Spleen (tissue), 7 donors: ENCODE measurements around the genes ATG9B and SMARCD3.

GRCh38 chr7:151009687-151010185 is 14.6 kb downstream of the ATG9B start:
- PRO-cap, 4 experiments: no peak in any of the 4 experiments
- RAMPAGE, long total RNA, 4 experiments: no peak in any of the 4 experiments

GRCh38 chr7:151015535-151016038 is 8.7 kb downstream of the ATG9B start:
- PRO-cap, 4 experiments: no peak in any of the 4 experiments
- RAMPAGE, long total RNA, 4 experiments: no peak in any of the 4 experiments

GRCh38 chr7:151024131-151024648 is at the start of gene ATG9B:
Gene ATG9B (minus strand): TSS chr7:151024494.
- PRO-cap, 4 experiments: no peak in any of the 4 experiments
- RAMPAGE, long total RNA, 4 experiments: no peak in any of the 4 experiments

GRCh38 chr7:151047974-151048475 is 306 bp upstream of the ASIC3 start:
- PRO-cap, 4 experiments: no peak in any of the 4 experiments
- RAMPAGE, long total RNA, 4 experiments: no peak in any of the 4 experiments

DNA sequence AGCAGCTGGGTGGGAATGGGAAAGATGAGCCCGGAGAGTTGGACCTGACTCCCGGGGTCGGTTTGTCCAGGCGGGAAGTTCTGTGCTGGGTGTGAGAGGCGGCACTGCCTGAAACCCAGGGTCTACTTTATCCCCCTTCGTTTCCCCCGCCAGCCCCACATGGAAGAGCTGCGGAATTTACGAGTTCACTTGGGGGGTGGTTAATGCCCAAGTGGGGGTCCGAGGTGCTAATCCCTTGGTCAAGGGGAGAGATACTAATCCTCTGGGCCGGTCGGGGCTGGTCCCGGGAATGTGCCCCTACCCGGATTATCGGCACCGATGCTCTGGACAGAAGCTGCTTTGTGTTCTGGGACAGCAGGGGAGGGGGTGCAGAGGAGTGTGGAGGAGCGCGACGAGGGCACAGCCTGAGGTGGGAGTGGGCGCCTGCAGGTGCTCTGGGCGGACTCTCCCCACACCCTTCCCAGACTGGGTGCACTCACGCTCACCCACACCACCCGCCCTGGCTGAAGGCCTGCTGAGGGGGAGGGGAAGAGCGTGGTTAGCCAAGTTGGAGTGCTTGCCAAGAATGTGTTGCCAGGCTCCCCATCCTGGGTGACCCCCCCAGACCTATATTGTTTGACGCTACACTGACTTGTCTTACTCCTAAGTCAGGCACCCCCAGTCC is 978 bp downstream of the SLC4A2 start:
- PRO-cap, 4 experiments: no peak in any of the 4 experiments
- RAMPAGE, long total RNA, 4 experiments: no peak in any of the 4 experiments

- PRO-cap, 4 experiments: no peak in any of the 4 experiments
- RAMPAGE, long total RNA, 4 experiments: no peak in any of the 4 experiments
These were observed 1.8 kb downstream of the AGAP3 start for GRCh38 chr7:151088094-151088364.

DNA sequence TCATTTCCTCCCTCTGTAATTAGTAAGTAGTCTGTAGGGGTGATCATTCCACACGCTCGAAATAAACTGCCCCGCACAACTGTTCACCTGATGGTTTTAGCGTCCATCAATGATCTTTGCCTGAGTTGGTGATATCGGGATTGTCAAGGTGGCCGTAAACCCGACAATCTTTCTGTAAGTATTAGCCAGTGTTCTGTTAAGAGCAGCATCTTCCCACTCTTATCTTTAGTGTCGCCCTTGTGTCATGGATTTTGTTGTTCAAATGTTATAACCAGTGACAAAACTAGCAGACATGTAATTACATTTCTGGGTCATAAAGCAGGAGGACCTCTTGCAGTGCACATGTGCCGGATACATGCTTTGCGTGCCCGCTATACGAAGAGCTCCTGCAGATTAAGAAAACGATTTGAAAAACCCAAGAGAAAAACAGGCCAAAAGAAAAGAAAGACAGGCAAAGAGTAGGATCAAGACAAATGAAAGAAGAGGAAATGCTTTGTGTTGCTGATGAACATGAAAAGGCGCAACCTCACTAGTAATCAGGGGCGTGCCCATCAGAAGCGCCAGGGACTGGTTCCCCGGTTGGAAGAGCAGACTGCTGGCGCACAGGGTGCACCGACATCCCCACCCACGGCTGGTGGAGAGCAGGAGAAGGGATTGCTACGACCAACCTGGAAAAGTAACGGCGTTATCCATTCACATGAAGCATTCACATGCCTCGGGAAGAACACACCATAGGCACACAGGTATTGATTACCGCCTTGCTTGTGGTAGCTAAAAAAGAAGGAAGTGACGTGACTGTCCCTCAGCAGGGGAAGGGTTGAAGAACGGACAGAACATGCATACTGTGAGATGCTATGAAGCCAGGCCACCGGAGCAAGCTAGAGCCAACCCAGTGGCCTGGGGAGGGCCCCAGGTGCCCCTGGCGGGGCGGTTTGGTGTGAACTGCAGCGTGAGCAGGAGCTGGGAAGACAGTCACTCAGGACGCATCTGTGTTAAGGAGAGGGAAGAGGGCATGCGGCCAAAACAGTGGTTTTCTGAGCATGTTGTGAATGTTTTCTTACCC is 18.1 kb downstream of the AGAP3 start:
- PRO-cap, 4 experiments: no peak in any of the 4 experiments
- RAMPAGE, long total RNA, 4 experiments: no peak in any of the 4 experiments

DNA sequence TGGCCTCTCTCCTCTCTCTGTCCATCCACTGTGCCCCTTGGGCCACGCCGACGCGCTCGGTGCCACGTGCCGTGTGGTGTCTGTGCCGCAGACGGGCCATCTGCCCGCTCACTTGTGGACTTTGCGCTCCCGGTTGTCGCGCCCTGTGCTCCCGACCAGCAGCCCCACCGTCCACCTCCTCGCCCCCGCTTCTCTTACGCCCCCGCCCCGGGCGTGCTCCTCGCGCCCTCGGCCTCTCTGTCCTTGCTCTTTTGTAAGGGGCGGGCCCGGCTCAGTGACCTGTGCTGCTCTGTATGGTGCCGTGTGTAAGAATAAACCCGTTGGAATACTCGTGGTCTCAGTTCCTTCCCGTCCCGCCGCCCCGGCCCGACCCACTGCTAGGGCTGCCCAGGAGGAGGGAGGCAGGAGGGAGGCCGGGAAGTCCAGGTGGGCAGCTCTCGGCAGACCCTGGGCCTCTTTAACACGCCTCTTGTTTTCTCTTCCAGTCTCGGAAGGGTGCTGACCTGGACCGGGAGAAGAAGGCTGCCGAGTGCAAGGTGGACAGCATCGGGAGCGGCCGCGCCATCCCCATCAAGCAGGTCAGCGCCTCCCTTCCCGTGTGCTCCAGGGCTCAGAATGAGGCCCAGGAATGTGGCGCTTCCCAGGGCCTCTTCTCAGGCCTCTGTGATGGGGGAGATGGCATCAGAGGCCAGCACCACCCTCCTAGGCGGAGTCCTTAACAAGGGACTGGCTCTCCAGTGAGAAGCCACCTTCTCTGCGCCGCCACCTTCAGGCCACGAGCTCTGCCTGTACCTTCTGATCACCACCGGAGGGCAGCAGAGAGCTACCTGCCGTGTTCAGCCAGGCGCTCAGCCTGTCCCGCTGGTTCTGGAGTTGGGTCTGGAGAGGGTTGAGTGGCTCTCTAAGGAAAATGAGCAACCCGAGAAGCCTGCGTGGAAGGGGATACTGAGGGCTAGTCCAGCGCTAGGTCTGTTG is 37.3 kb downstream of the AGAP3 start:
- PRO-cap, 4 experiments: no peak in any of the 4 experiments
- RAMPAGE, long total RNA, 4 experiments: no peak in any of the 4 experiments

DNA sequence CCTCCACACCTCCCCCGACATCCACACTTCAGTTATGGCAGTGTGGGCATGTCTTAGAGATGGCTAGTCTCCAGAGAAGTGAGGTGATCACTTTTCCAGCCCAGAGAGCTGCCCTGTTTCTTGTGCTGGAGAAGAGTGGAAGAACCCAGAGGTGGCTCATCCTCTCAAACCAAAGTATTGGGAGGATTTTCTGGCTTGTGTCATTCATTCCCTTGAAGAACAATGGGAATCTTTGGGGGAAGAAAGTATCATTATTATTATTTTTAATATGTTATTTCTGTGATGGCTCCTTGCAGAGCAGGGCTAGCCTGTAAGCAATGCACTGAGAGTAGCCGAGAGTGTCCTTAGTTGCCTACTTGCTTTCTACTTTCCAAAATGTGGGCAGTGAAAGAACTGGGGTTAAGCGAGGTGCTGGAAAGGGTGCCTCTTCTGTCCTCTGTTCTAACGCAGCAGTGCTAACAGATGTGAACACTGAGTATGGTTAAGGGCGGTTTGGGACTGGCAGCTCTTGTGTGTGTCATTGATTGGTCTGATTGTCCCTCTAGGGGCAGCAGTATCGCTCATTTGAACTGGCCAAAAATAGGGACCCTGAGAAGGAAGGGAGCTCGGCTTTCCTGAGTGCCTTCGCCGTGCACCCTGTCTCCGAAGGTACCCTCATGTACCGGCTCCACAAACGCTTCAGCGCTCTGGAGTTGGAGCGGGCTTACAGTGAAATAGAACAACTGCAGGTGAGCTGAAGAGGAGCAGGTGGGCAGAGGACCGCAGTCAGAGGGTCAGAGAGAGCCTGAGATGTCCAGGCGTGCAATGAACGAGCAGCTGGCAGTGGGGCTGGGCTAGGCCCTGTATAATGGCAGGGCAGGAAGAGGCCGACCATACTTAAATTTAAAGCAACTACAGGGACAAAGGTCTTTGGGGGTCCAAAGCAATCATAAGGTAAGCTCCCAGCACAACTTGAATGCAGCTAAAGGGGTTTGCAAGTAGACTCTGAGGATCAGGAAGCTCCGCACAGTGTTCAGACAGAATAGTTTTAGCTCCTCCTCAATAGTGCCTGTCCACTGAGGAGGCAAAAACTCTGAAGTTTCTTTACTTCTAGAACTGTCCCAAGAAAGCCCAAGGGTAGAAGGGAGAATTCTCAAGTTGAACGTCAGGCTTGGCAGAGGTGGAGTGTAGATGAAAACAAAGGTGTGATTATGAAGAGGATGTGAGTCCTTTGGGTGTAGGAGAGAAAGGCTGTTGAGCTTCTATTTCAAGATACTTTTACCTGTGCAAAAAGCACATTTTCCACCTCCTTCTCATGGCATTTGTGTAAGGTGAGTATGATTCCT is 4.0 kb downstream of the CHPF2 start:
- PRO-cap, 4 experiments: no peak in any of the 4 experiments
- RAMPAGE, long total RNA, 4 experiments: no peak in any of the 4 experiments

- PRO-cap, 4 experiments: peak in 2 of 4 experiments; most common plus-strand start chr7:151248811 (in 1); most common minus-strand start chr7:151248780 (in 2)
- RAMPAGE, long total RNA, 4 experiments: no peak in any of the 4 experiments
These were observed at the start of gene SMARCD3 for GRCh38 chr7:151248494-151249014. Gene SMARCD3 (minus strand): TSS chr7:151248694.

GRCh38 chr7:151252264-151252913 is 3.9 kb upstream of the SMARCD3 start:
- PRO-cap, 4 experiments: peak in 1 of 4 experiments; most common plus-strand start chr7:151252287 (in 1)
- RAMPAGE, long total RNA, 4 experiments: no peak in any of the 4 experiments

DNA sequence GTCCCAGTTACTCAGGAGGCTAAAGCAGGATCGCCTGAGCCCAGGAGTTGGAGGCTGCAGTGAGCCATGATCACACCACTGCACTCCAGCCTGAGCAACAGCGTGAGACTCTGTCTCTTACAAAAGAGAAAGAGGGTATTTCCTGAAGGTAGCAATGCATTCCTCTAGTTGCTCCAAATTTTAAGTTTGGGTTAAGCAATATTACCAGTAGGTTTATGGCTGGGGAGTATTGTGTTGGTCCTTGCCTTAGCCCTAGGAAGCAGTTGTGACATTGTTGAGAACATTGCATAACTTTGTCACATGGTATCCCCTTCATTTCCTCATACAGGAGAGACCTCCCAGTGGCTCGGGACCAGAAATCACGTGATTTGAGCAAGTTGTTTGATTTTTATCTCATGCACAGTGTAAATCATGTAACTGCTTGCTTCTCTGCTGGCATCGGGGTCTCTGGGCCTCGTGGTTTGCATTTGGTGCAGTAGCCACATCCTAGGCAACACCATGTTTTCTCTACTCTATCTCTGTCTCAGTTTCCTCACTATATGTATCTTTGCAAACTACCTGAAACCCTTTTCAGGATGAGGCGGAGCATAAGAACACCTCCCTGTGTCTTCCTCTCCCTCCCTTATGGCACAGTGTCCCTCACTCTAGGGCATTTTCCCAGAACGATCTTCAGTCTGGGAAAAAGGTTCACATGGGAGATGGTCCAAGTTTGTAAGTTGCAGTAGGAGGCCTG is 23.5 kb upstream of the SMARCD3 start:
- PRO-cap, 4 experiments: no peak in any of the 4 experiments
- RAMPAGE, long total RNA, 4 experiments: no peak in any of the 4 experiments

- PRO-cap, 4 experiments: peak in 2 of 4 experiments; most common plus-strand start chr7:151377759 (in 2)
- RAMPAGE, long total RNA, 4 experiments: no peak in any of the 4 experiments
These were observed 32.2 kb downstream of the WDR86 start for GRCh38 chr7:151377543-151378061.

DNA sequence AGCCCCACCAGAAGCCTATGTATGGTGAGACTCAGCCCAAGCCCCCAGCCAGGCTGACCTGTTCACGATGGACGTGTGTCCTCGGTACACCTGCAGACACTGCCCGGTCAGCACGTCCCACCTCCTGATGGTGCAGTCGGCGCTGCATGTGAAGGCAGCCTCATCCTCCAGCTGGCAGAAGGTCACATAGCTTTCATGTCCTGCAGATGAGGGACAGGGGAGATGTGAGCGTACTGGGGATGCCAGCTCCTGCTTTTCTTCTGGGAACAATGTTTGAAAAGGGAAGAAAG is 9.9 kb downstream of the WDR86 start:
- PRO-cap, 4 experiments: peak in 2 of 4 experiments; most common plus-strand start position 122 of the sequence (in 2)
- RAMPAGE, long total RNA, 4 experiments: no peak in any of the 4 experiments

GRCh38 chr7:151405450-151406067 is 4.3 kb downstream of the WDR86 start:
- PRO-cap, 4 experiments: peak in 2 of 4 experiments; most common minus-strand start chr7:151405755 (in 2)
- RAMPAGE, long total RNA, 4 experiments: no peak in any of the 4 experiments

GRCh38 chr7:151408273-151409515 is 1.1 kb downstream of the WDR86 start:
- PRO-cap, 4 experiments: peak in 4 of 4 experiments; most common plus-strand start chr7:151409236 (in 2); most common minus-strand start chr7:151408978 (in 3)
- RAMPAGE, long total RNA, 4 experiments: start-site peak on the plus strand in 2 of 4 experiments, at chr7:151409243-151409300 at its widest, 85 to 118 reads per replicate

GRCh38 chr7:151433380-151433710 is 6.6 kb downstream of the CRYGN start:
- PRO-cap, 4 experiments: no peak in any of the 4 experiments
- RAMPAGE, long total RNA, 4 experiments: no peak in any of the 4 experiments

DNA sequence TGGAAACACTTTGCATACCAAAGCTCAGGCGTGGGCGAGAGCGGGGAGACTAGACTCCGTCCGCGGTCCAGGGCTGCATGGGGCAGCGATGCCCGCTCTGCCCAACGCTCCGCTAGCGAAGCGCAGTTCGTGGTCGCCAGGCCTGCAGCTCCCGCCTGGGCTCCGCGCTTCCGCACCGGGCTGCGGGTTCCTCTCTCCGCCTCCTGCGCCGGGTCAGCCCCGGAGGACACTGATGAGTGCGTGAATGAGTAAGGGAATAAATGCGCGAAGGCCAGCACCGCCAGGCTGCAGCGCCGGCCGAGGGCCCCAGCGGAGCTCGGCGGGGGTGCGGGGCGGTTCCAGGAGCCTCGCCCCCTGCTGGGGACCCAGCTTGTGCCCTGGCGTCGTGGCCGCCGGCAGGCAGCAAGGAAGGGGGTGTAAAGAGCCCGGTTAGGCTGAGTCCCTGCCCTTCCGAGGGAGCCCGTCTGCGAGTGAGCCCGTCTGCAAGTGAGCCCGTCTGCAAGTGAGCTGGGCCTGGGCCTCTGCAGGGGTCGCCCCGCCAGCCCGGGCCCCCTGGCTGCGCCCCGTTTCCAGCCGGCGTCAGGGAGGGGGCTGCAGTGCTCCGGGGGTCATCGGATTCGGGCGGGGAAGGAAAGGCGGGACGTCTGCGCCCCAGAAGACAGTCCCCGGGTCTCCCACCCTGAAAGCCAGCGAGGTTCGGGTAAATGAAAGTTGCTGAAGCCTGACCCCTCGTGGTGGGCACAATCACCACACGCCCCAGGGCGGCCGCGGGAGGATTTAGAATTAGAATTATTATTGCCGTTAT is 8.4 kb upstream of the CRYGN start:
- PRO-cap, 4 experiments: peak in 3 of 4 experiments; most common plus-strand start position 445 of the sequence (in 3); most common minus-strand start position 144 of the sequence (in 3)
- RAMPAGE, long total RNA, 4 experiments: no peak in any of the 4 experiments

GRCh38 chr7:151494470-151494925 is 25.2 kb downstream of the RHEB start:
- PRO-cap, 4 experiments: no peak in any of the 4 experiments
- RAMPAGE, long total RNA, 4 experiments: no peak in any of the 4 experiments

DNA sequence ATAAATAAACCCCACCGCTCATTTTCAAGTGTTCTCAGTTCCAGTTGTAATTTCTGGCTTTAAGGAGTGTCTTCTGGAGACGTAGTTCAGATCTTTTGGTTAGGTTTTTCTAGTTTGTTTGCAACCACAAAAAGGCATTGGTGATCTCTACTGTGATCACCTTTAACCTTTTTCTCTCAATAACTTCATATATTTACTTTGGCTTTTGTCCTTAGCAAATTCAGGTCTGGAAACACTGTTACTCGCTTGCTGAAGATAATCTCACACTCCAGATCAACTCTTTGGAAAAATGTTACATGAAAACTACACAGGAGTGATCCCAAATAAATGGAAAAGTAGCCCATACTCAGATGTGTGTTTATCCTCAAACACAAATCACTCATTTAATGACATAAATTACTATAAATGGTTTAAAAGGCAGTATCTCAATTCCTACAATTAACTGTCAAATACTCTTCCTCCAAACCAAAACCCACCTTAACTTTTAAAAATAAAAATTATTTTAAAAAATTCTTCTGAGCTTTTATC is 24.7 kb downstream of the RHEB start:
- PRO-cap, 4 experiments: no peak in any of the 4 experiments
- RAMPAGE, long total RNA, 4 experiments: no peak in any of the 4 experiments